Heart (tissue), 3 donors: ENCODE measurements around a stretch of chr14.

GRCh38 chr14:50756116-50757065 lies 74.6 kb downstream of the NIN start:
- RAMPAGE, long total RNA, 2 experiments, result no peak in any of the 2 experiments

GRCh38 chr14:50926842-50927319 lies 17.4 kb downstream of the PYGL start:
- RAMPAGE, long total RNA, 2 experiments, result no peak in any of the 2 experiments

GRCh38 chr14:51697899-51698234 lies 46.2 kb downstream of the FRMD6 start:
- RAMPAGE, long total RNA, 2 experiments, result no peak in any of the 2 experiments

DNA sequence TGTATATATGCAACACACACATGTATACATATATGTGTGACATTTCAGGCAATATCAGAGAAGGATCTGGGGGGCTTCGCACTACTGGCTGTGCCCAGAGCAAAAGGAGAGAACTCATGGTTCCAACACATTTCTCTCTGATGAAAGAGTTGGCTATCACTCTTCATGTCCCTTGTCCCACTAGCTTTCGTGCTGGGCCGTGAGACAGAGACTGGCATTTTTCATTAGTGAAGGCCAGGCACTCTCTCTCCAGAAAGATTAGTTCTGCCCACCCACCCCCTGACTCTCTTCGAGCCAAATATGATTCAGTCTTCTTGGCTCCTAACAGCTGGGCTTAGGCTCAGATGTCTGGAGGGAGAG lies 5.3 kb upstream of the GNG2 start:
- RAMPAGE, long total RNA, 2 experiments, result no peak in any of the 2 experiments

GRCh38 chr14:51862225-51863023 lies 2.0 kb downstream of the GNG2 start:
- RAMPAGE, long total RNA, 2 experiments, result no peak in any of the 2 experiments

DNA sequence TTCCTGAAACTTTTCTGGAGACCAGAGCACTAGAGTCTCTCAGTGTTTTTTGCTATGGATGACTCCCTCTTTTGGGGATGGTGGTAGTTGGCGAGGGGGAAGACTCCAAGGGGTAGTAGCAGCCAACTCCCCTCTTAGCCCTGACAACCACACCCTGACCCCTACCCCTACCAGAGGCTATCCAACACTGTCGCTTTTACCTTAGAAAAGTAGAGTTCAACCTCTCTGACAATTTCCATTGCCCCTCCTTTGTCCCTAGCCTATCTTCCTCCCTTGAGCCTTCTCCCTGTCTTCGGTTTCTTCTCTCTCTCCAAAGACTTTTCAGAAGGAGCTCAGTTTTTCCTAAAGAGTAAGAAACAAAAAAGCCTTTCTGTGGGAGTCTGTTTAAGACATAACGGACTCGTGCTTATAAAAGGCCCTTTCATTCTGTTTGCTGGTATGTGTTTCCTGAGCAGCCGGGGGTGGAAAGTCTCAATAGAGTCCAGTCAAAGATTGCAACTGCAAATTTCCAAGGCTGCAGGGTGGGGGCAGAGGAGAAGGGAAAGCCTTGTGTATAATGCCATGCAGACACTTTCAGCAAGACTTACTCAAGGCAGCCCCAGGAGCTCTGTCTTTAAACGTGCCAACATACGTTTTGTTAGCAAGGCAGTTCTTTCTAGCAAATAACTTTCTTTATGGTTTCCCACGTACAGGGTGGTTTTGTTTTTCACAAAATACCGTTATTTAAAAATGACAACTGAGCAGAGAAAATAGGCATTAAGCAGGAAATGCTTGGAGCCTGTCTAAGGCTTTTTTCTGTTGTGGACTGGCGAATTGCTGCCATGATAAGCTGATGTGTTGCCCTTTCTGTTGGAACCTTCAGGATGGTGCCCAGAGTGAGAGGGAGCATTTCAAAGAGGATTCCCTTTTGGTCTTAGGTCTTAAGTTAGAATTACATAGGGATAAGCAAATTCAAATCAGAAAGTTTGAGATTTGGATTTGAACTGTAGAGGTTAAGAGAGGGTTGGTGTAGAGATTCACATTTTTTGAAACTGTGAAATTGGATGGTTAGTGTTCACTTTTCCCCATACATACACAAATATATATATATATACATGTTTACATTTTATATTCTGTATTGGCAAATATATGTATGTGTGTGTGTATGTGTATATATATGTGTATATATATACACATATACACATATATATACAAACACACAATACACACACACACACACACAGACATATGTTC lies 62.4 kb downstream of the GNG2 start:
- RAMPAGE, long total RNA, 2 experiments, result no peak in any of the 2 experiments

DNA sequence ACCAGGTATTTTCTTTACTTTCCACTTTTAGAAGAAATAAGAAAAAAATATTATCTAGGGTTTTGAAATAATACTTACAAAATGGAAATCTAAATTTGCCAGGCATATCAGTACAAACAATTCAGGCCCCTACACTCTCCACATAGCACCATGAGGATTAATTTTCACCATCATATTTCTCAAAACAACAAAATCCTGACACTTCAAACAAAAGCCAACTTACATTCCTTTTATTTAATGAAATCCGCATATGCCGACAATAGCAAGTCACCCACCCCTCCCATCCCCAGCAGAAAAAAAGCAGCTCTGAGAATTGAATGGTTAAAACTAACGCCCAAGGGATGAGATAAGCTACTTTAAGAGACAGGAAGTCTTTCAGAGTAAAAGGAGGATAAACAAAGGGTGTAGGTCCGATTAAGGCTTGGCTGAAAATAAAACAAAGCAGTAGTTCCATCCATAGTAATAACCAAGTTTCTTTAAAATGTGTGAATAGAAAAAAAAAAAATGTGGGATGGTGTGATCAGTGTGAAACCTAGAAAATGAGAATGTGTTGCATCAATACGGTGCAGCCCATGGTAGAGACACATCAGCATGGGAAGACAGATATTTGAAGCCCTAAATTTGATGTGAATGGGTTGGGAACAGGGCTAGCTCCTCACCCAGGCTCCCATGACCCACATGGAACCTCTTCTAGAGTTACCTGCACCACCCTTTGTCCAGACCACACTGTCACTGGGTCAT lies 31.6 kb downstream of the RTRAF start:
- RAMPAGE, long total RNA, 2 experiments, result no peak in any of the 2 experiments

DNA sequence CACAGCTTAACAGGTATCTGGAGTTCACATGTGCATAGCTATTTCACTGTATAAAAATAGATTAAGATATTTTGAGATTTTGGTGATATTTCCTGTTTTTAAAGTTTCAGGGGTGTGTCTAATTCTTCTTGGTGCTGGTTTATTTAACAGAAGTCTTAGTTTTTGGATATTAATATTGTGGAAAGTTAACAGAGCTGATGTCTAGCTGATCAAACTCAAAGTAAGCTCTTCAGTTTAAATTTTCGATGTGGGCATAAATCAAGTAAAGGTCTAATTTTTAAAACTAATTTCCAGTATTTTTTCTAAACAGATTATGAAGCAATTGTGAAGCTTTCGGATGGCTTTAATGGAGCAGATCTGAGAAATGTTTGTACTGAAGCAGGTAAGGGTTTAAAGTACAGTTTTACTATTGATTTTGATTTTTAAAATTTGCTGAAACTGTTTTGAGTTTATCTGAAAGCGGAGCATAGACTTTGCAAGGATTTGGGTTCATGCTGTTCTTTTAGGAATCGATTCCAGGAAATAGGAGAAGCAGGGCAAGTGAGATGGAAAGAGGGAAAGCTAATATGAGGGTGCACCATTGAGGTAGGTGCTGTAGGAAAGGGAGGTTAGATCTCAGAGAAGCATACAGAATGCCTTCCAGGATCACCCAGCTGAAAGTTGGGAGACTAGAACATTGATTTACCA lies 6.2 kb upstream of the STYX start:
- RAMPAGE, long total RNA, 2 experiments, result no peak in any of the 2 experiments

GRCh38 chr14:52950053-52950886 lies 580 bp downstream of the FERMT2 start:
- RAMPAGE, long total RNA, 2 experiments, result no peak in any of the 2 experiments

GRCh38 chr14:53881257-53881853 lies 75.3 kb downstream of the BMP4 start:
- RAMPAGE, long total RNA, 2 experiments, result no peak in any of the 2 experiments

DNA sequence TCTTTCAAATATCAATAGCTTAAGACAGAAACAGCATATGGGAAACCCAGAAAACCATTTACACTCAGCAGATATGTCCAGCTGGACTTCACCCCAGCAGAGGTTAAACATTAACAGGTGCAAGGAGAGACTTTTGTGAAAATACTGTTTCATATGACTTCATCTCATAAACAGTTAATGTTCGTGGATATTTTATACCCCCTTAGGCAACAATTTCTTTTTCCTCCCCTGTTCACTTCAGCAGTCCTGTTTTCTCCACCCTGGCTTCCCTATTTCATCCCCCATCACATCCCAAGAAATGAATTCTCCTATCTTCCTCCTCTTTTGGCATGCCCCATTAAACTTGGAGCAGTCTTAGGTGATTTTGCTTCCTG lies 68.0 kb downstream of the BMP4 start:
- RAMPAGE, long total RNA, 2 experiments, result no peak in any of the 2 experiments

DNA sequence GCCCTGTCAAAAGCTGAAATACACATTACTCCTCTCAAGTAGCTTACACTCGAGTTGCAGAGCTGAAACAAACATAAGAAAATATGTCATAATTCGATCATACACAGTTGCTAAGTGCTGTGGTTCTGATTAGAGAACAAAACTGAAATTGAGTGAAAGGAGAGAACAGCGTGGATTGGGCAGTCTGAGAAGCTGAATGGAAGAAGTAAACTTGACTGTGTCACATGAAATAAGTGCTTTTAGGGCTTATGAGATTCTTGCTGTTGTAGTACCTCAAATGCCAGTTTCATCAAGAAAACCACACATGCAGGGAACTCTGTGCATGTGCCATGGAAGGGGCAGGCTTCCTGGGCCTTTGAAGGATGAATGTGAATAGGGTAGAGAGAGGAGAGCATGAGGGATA lies 7.2 kb downstream of the SAMD4A start:
- RAMPAGE, long total RNA, 2 experiments, result no peak in any of the 2 experiments

DNA sequence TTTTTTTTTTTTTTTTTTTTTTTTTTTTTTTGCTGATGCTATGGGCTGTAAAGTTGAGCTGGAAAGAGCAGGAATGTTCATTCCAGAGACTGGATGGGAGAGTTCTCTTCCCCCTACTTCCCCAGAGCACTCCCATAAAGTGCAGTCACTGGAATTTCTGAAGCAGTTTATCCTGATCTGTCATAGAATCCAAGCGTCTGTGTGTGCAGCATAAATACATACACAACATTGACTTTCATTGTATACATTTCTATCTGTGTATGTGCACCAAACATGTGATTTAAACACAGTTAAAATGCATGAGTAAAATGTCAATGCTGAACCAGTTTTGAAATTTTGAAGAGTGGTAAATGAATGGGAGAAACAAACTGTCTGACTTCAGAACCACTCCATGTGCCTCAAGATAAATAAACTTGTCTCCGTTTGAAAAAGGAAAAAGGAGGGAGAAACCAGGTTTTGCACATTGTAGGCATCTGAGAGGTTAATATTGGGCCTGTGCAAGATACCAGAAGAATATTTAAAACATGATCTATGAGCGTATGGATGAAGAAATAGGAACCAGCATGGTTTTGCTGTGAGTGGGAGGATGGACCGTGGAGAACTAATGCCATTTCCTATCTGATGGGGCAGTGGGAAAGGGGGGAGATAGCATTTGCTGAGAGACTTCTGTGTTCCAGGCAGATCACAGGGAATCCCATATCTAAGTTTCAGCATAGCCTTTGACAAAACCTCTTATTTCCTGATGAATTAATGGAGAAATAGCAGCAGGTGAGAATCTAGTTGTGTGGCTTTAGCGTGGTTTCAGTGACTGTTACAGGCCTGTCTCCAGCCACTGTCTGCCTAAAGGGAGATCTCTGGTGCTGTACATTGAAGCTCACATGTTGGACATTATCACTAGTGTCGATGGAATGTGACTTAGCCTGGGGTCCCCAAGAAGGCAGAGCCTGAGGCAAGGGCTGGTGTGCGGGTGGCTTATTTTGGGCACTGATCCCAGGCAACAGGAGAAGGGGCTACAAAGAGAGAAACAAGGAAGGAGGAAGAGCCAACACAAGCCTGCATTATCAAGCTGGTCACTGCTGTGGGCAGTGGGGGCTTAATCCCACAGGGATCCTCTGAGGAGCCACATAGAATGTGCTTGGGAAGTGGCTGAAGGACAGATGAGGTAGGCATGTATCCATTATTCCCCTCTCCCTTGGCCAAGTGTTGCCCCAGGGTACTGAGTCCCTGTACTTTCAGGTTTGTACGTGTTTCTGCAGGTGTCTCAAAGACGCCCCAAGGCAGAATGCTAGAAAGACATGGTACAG lies 9.5 kb downstream of the SAMD4A start:
- RAMPAGE, long total RNA, 2 experiments, result no peak in any of the 2 experiments

- RAMPAGE, long total RNA, 2 experiments, result no peak in any of the 2 experiments
These were observed 39.2 kb downstream of the SAMD4A start for GRCh38 chr14:54605906-54606723.

GRCh38 chr14:54628754-54629261 lies 61.9 kb downstream of the SAMD4A start:
- RAMPAGE, long total RNA, 2 experiments, result no peak in any of the 2 experiments

DNA sequence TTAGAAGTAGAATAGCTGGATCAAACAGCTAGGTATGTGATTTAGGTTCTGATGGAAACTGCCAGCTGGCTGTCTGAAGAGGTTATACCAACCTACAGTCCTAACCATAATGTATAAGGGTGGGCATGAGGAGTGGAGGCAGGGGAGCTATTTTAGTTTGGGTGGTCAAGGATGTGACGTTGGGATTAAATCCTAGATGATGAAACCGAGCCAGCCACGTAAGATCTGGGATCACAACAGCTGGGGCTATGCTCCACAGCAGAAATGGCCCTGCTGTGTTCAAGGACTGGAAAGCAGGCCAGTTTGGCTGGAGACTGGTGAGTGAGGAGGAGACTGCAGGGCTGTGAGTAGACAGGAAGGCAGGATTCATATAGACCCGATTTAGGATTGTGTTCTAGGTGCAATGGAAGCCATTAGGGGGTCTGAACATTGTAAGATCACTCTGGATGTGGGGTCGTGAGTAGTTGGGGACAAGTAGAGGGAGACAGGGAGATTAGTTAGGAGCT lies 66.2 kb downstream of the SAMD4A start:
- RAMPAGE, long total RNA, 2 experiments, result no peak in any of the 2 experiments

- RAMPAGE, long total RNA, 2 experiments, result no peak in any of the 2 experiments
These were observed 141.5 kb downstream of the SAMD4A start for GRCh38 chr14:54708397-54708892.

GRCh38 chr14:54711692-54712322 lies 144.9 kb downstream of the SAMD4A start:
- RAMPAGE, long total RNA, 2 experiments, result no peak in any of the 2 experiments

DNA sequence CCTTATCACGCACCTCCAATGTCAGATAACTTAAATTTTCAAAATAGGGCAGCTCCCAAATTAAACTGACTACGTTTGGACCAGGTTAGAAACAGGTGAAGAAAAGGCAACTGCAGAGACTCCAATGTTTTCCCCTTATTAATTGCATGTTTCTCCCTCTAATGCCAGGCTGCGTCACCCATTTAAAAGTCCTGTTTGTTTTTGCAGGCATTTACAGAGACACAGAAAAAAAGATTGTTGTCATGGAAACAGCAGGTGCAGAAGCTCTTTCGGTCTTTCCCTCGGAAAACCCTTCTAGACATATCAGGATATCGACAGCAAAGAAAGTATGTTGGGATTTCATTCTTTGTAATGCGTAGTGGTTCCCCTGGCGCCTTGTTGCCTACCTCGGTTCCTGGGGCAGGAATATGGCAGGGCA lies 132.7 kb downstream of the GCH1 start:
- RAMPAGE, long total RNA, 2 experiments, result no peak in any of the 2 experiments

DNA sequence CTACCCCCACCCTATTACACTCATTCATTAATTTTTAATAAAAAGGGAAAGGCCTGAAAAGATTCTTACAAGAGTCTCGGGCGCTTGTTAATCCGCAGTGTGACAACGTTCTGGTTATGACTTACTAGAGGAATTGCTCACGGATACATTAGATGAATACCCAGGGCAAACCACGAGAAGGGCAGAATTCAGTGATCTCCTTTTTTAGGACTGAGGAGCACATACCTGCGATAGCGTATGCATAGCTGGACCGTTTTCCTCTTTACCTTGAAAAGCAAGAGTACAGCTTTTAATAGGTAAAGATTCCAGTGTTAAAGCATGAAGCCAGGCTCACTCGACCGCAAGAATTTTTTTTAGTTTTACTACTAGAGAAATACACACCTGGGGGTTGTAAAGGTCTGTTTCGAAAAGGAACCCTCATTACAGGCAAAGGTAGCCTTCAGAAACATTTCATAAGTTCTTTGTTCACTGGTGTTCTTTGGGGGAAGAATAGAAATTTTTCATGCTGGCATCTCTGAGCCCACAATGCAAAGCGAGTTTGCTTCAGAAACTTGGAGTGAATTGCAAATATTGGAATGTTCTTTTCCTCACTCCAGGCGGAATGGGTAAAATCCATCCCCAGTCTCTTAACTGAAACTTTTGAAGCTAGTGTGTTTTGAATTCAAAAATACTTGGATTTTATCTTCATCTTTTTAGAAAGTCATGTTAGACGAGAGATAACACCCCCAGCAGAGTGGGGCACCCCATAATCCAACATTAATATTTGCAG lies 986 bp downstream of the MAPK1IP1L start:
- RAMPAGE, long total RNA, 2 experiments, result no peak in any of the 2 experiments